Skeletal muscle tissue (tissue), 7 donors: ENCODE measurements around a stretch of chr4.

GRCh38 chr4:159268110-159268632, 165.3 kb downstream of the RAPGEF2 start:
- PRO-cap, 3 experiments, result peak in 1 of 3 experiments; most common plus-strand start chr4:159268326 (in 1)
- RAMPAGE, long total RNA, result no peak
- RRBS, 2 experiments, result no CpG with 5 or more reads among the region's 5 CpGs

GRCh38 chr4:159269089-159269562, 166.2 kb downstream of the RAPGEF2 start:
- PRO-cap, 3 experiments, result no peak in any of the 3 experiments
- RAMPAGE, long total RNA, result no peak
- RRBS, 2 experiments, result no CpG with 5 or more reads among the region's 10 CpGs

DNA sequence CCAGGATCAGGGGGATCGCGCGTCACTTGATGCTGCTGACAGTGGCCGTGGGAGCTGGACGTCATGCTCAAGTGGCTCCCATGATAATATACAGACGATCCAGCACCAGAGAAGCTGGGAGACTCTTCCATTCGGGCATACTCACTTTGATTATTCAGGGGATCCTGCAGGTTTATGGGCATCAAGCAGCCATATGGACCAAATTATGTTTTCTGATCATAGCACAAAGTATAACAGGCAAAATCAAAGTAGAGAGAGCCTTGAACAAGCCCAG, 250.6 kb downstream of the RAPGEF2 start:
- PRO-cap, 3 experiments, result no peak in any of the 3 experiments
- RAMPAGE, long total RNA, result no peak
- RRBS, 2 experiments, result no CpG with 5 or more reads among the region's 7 CpGs

GRCh38 chr4:163598114-163598422, 103.6 kb downstream of the TMA16 start:
- PRO-cap, 3 experiments, result no peak in any of the 3 experiments
- RAMPAGE, long total RNA, result no peak
- RRBS, 2 experiments, result no CpG with 5 or more reads among the region's 4 CpGs

GRCh38 chr4:165364559-165364897, 14.3 kb upstream of the CPE start:
- PRO-cap, 3 experiments, result no peak in any of the 3 experiments
- RAMPAGE, long total RNA, result no peak
- RRBS, 2 experiments, result no CpG with 5 or more reads among the region's 1 CpG

- PRO-cap, 3 experiments, result no peak in any of the 3 experiments
- RAMPAGE, long total RNA, result no peak
- RRBS, 2 experiments, result no CpG with 5 or more reads among the region's 25 CpGs
These were observed 1.1 kb downstream of the TLL1 start for GRCh38 chr4:165874043-165874601.

DNA sequence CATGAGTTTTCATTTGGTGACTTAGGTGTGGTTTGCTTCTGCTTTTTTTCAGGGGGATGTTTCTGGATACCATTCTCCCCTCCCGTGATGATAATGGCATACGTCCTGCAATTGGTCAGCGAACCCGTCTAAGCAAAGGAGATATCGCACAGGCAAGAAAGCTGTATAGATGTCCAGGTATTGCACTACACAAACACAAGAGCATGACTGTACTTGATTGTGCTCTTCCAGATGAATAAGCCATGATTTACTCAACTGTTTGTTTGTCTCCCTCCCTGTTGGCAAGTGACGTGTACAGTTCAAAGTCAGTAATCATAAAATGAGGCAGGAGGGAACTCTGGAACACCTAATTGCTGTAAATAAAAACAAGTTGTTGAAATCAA, 141.3 kb downstream of the TLL1 start:
- PRO-cap, 3 experiments, result no peak in any of the 3 experiments
- RAMPAGE, long total RNA, result no peak
- RRBS, 2 experiments, result no CpG with 5 or more reads among the region's 6 CpGs

DNA sequence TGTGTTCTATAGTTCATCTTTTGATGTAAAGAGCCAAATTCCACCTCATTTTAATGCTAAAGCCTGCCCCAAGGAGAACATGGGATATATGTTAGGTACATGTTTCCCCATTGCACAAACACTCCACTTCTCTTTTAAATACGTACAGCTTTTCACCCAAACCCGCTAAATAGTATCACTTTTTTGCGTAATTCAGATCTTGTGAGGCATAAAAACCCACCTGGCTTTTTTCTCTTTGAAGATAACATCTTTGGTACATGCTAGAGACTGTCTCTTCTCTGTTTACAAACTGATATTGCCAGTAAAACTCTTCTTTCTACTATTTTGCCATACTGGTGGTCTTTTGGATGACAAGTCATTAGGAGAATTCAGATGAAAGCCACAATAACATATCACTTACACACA, 608.4 kb downstream of the TLL1 start:
- PRO-cap, 3 experiments, result peak in 1 of 3 experiments; most common plus-strand start position 211 of the sequence (in 1)
- RAMPAGE, long total RNA, result no peak
- RRBS, 2 experiments, result no CpG with 5 or more reads among the region's 3 CpGs

DNA sequence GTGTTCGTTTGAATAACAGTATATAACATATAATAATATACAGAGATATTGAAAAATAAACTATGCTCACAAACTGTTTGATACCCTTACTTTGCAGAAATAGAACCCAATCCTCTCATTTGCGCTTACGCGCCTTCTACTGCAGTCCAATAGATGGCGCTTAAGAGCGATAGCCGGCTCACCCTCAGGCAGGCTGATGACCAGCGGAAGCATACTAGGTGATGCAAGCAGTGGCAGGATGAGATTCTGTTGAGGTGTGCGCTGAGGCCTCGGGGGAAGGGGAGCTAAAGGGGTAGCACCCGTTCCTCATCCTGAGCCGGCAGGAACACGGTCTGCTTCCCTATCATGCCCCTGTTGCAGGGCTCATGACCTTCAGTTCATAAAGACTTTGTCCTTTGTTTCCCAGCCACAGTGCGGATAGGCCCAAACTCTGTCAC, 628.9 kb downstream of the TLL1 start:
- PRO-cap, 3 experiments, result no peak in any of the 3 experiments
- RAMPAGE, long total RNA, result no peak
- RRBS, 2 experiments, result no CpG with 5 or more reads among the region's 14 CpGs

DNA sequence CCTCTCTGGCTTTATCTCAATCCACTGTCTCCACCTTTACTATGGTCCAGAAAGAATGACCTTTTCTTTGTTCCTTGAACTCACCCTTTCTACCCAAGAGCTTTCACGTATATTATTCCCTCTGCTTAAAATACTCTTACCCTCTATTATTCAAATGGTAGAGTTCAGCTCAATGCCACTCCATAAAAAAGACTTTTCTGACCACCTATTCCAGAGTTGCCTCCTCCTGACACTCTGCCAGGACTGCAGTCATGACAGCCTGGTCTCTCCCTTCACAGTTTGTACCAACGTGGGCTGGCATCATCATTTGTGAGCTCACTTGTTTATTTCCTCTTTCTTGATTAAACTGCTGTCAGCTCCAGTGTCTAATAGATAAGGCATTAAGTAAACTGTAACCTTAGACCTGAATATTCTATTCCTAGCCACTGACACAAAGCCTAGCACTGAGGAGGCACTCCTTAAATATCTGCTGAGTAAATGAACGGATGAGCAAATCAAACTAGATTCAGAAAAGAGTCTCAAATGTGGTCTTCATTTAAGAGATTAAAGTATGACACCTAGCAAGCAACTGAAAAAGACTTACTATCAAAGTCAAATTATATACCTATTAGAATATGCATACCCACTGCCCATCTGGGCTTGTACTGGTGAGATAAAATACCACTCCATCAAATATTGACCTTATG, 48.7 kb downstream of the DDX60 start:
- PRO-cap, 3 experiments, result peak in 1 of 3 experiments; most common minus-strand start position 253 of the sequence (in 1)
- RAMPAGE, long total RNA, result no peak
- RRBS, 2 experiments, result no CpG with 5 or more reads among the region's 3 CpGs

DNA sequence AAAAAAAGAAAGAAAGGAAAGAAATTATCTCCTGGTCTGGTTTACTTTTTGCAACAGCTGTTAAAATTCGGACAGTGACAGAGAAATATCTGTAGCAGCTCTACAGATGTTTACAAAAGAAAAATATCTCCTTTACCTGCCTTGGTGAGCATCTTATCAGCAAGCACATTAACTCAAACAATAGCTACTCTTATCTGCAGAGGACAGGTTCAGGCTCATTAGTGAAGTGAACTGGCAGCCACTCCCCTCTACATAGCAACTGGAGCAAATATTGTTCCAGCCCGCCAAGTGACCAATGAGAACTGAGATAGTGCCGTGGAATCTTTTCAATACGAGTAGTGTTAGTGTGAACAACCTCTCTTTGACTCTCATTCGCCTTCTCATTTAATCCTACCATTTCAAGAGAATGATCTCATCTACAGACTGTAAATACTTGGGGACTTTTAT, 72.2 kb downstream of the PALLD start:
- PRO-cap, 3 experiments, result peak in 1 of 3 experiments; most common plus-strand start position 329 of the sequence (in 1); most common minus-strand start position 182 of the sequence (in 1)
- RAMPAGE, long total RNA, result no peak
- RRBS, 2 experiments, result no CpG with 5 or more reads among the region's 5 CpGs

DNA sequence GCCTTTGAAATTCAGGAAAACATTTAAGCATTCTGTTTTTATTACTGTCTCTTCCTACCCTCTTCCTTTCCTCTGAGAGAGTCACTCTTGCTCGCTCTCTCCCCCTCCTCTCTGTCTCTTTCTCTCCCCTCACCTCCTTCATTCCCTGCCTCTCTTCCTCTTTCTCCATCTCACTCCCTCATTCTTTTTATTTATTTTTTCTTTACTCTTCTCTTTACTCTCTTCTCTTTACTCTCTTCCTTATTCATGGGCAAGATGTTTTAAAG, 197.4 kb downstream of the PALLD start:
- PRO-cap, 3 experiments, result no peak in any of the 3 experiments
- RAMPAGE, long total RNA, result no peak
- RRBS, 2 experiments, result no CpG with 5 or more reads among the region's 1 CpG

DNA sequence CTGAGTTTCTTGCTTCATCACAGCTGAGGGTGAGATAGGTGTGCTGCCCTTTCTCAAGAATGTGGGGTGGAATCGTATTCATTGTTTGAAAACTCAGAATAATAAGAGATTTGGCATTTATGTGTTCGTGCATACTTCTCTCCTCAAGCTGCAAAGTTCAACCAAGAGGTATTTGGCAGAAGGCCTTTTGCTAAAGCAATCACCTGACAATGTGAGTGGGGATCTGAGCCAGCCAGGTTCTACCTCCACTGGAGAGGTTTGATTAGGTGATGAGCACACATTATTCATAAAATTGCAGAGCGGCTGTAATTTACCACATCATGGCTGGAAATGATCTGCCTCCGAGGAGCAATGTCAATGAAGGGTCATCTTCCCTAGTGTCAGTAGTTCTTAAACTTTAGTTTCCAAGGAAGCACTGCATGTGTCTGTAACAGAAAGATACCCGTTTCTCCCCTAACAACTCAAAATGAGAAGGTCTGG, 41.9 kb upstream of the CBR4 start:
- PRO-cap, 3 experiments, result no peak in any of the 3 experiments
- RAMPAGE, long total RNA, result no peak
- RRBS, 2 experiments, result no CpG with 5 or more reads among the region's 5 CpGs

GRCh38 chr4:169128739-169129461, 118.8 kb upstream of the CBR4 start:
- PRO-cap, 3 experiments, result no peak in any of the 3 experiments
- RAMPAGE, long total RNA, result no peak
- RRBS, 2 experiments, result no CpG with 5 or more reads among the region's 4 CpGs

- PRO-cap, 3 experiments, result no peak in any of the 3 experiments
- RAMPAGE, long total RNA, result no peak
- RRBS, 2 experiments, result no CpG with 5 or more reads among the region's 8 CpGs
These were observed 126.0 kb upstream of the CBR4 start for GRCh38 chr4:169135909-169136590.

- PRO-cap, 3 experiments, result no peak in any of the 3 experiments
- RAMPAGE, long total RNA, result no peak
- RRBS, 2 experiments, result no CpG with 5 or more reads among the region's 7 CpGs
These were observed 91.1 kb downstream of the SH3RF1 start for GRCh38 chr4:169179550-169180196.

- PRO-cap, 3 experiments, result no peak in any of the 3 experiments
- RAMPAGE, long total RNA, result no peak
- RRBS, 2 experiments, result no CpG with 5 or more reads among the region's 4 CpGs
These were observed 13.4 kb downstream of the SH3RF1 start for GRCh38 chr4:169257296-169257780.

GRCh38 chr4:169314890-169315318, 44.1 kb upstream of the SH3RF1 start:
- PRO-cap, 3 experiments, result no peak in any of the 3 experiments
- RAMPAGE, long total RNA, result no peak
- RRBS, 2 experiments, result no CpG with 5 or more reads among the region's 8 CpGs

GRCh38 chr4:169351805-169352255, 81.1 kb upstream of the SH3RF1 start:
- PRO-cap, 3 experiments, result no peak in any of the 3 experiments
- RAMPAGE, long total RNA, result no peak
- RRBS, 2 experiments, result no CpG with 5 or more reads among the region's 8 CpGs

- PRO-cap, 3 experiments, result no peak in any of the 3 experiments
- RAMPAGE, long total RNA, result no peak
- RRBS, 2 experiments, result no CpG with 5 or more reads among the region's 3 CpGs
These were observed 104.9 kb downstream of the NEK1 start for GRCh38 chr4:169507434-169507908.